Neural cell (in vitro differentiated cells): ENCODE measurements around a stretch of chr2.

- RAMPAGE, long total RNA, result no peak
Observed at GRCh38 chr2:20197893-20198489, 26.9 kb downstream of the SDC1 start.

GRCh38 chr2:20212150-20213510 lies 12.3 kb downstream of the SDC1 start:
- RAMPAGE, long total RNA, result no peak

DNA sequence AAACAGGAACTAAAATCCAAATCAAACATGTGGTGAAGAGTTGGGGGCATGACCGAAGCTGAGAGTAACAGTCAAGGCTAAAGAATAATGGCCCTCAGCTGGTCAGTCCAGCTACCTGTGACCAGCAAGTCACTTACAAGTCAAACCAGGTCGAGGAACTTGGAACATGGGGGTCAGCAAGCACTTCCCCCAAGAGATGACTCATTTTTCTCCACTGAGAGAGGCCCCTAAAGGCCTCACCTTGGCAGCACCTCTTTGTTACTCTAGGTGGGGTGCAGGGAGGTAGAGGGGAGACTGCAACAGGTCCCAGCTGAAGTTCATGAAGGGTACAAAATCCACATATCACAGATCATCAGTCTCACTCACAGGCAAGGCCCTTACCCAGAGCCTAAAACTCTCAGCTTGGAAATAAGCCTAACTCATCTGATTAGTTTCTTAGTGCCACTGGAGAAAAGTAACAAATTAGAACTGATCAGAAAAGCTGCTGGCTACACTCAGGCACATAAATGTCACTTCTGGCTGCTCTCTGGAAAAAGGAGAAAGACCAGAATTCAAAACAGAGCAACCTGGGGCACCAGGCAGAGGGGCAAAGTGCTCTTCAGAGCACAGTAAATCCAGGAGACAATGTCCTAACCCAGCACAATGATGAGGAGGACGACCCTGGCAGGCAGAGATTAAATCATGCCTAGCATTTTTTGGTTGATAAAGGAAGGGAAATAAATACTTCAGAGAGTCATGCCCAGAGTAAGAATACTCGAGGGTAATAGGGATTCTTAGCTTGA lies 3.9 kb downstream of the SDC1 start:
- RAMPAGE, long total RNA, result no peak

DNA sequence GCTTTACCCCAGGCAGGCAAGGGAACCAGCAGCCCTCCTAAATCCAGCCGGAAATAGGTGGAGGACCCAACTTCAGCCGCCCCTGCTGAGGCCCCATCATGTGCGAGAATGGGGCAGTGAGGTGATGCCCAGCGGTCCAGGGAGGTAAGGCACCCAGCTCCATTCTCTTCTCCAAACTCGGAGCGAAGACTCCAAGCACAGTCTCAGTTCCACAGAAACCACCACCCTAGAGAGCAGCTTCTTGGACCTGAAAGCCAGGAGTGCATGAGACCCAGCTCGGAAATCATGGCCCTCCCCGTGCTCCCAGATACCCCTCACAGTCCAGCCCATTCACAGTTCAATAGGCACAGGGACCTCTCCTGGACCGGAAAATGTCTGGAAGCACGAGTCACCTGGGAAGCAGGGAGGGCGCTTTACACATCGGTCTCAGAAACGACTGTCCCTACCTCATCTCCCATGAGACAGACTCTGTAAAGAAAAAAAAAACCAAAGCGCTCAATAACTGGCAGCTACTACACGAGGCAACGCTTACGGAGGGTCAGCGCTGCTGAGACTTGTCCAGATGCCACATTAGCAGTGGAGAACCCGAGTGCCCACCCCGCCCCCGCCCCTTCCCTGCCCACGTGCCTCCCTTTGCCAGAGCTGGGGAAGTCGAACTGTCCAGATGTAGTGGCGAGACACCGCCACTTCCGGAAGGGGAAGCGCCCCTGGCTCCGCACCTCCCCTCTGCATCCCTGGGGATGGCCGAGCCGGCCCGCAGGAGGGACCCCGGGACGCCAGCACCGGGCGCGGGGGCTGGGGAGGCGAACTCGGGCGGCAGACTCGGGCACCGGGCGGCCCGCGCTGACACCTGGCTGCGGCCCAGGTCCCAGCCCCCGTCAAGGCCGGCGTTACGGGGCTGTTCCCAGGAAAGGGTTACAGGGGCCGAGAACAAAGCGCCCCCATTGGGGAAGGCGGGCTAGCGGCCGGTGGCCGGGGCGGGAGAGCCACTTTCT lies 1.8 kb downstream of the SDC1 start:
- RAMPAGE, long total RNA, result no peak

GRCh38 chr2:20248680-20249347 lies 23.9 kb upstream of the SDC1 start:
- RAMPAGE, long total RNA, result no peak

DNA sequence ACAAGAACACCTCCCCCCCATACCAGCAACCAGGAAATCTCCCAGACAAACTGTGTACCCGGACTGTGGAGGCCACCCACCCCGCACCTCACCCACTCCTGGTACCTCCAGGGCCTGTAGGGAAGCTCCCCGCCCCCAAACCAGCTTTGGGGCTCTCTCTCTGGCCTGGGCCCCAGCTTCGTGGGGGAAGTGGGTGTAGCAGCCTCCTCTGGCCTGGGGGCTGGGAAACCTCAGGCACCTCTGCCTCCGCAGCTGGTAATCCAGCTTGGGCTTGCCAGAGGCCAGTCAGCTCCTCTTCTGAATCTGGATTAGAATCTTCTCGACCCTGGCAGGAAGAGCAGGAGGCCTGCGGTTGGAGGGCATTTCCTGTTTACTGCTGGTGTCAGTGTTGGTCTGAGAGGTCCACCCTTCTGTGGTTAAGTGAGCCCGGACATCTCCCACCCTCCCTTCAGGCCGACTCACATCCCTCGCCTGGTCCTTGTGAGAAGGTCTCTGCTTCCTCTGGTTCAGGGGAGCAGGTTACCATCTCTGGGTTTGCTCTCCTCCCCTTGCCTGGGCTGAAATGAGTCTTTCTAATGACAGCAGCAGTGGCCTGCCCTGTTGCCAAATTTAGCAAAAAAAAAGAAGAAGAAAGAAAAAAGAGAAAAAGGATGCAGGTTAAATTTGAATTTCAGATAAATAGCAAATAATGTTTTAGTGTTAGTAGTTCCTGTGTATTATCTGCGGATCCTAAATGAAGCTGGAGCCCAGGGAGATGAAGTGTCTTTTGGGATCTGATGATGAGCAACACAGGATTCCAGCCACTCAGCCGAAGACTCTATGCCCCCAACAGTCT lies 22.0 kb upstream of the RHOB start:
- RAMPAGE, long total RNA, result no peak

DNA sequence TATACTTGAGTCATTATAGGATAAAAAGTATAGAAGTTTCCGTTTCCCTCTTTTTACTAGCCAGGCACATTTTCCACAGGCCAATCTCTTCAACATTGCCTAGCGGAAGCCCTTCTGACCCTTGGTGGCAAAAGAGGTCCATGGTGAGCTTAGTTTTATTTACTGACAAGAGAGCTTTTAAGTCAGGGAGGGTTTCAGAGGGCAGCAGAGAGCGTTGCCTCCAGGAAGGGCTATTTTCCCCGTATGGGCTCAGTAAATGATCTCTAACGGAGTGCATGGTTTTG lies 15.1 kb upstream of the RHOB start:
- RAMPAGE, long total RNA, result no peak

DNA sequence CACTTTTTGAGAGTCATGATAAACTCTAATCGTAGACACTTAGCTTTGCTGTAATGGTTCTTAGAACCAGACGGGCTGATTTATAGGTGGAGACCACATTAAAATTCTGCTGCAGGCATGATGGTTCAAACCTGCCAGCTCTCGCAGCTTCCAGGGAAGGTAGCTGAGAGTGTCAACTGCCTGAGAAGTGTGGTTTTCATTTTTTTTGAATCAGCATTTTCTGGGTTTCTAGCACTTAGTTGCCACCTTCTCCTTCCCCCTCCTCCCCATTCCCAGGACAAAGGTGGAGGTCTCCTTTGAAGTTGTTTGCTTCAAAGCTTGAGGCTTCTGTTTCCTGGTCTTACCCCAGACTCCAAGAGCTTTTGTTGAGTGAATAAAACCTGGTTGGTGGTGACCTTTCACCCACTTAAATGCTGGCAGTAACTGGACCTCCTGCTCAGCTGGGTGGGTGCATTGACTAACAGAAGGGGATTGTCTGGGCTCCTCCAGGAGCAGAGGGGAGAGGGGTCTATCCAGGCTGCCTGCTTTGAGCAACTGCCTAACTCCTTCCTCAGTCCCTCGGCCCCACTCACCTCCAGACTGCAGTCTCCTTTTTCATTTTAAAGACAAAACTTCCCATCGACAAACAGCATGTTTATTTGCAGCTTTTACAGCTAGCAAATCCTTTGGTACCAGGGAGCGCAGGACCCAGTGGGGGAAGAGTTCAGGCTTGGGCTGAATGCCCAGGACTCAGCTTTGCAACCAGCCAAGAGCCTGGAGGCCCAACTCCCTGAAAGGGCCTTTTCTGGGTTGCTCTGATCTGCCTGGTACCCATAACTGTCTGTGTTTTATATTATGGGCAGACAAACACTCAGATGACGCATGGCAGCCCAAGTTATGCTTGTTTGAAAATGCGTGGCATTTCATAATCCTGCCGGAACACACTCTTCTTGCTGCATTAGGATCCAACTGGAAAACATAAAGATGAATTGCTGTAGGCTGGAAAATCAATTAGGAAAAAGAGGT lies 3.6 kb downstream of the RHOB start:
- RAMPAGE, long total RNA, result no peak

DNA sequence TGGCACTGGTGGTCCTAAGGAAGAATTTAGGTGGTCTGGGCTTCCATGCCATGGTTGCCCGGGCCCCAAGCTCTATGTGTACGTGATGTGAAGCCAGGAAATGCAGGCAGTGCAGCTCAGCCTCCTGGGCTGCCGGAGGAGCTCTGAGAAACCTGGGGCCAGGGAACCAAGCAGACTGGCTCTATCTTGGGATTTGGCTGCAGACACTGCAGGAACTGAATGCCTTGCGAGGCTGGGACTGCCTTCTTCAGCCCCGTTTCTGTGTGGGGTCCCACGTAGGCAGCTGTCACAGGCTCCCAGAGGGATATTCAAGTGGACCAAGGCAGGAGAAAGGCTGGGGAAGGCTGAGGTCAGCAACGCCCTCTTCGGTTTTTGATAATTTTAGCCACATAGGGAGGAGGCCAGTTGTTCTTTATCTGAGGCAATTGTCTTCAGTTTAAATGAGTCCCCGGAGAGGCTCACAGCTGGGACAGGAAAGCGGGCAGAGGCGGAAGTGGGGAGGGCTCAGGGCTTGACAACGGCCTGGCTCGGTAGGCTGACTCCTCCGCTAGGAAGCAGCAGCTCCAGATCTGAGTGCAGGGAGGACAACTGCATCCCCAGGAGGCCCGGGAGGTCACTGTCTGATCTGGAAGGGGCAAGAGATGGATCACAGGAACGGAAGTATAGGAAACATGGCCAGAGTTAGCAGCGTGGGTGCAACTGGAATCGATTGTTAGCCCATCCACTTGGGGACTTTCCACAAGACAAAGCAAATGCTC lies 77.8 kb downstream of the RHOB start:
- RAMPAGE, long total RNA, result no peak

DNA sequence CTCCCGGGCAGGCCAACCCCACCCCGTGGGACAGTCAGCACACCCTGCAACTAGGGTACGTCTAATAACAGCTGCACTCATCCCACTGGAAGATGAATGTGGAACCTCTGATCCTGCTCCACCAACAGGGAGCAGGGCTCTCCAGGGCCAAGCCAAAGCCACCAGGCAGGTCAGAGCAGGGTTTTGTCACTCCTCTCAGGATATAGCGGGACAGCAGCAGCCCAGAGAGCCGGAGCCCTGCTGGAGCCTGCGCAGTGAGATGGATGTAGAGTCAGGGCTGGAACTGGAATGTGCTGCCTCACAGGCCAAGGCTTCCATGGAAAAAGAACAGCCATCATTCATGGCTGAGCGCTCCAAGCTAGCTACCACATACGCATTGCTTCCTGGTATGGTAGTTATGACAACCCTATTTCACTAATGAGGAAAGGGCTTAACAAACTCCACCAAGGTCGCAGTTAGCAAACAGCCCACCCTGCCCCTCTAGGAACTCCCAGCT lies 85.3 kb downstream of the HS1BP3 start:
- RAMPAGE, long total RNA, result no peak

GRCh38 chr2:20592976-20594006 lies 57.6 kb downstream of the HS1BP3 start:
- RAMPAGE, long total RNA, result no peak

DNA sequence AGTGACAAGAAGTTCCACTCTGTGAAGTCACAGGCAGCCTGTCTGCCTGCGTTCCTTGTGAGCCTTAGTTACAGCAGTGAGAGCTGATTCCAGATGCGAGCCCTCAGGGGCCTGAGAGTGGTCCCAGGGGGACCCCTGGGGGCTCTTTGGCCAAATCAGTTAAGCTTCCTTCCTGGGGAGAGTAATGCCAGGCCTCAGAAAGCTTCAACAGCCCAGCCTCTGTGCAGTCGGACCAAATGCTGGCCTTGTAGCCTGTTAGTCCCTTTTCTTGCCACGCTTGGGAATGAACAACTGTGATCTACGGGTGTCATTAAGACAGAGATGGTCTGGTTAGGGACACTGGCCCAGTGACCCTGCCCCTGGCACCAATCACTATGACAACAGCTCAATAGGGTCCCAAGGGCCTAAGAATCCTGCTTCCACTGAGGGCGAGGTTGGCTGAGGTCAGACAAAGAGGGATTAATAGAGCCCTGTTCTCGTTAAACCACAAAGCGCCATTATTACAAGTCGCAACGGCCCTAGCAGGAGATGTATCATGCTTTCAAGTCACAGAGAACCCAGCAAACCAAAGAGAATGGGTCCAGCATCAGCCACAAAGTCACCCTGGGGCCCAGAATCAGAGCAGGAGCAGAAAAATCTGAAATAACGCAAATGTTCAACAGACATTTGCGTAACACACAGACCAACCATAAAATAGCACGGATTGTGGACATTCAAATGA lies 50.9 kb downstream of the HS1BP3 start:
- RAMPAGE, long total RNA, result no peak

DNA sequence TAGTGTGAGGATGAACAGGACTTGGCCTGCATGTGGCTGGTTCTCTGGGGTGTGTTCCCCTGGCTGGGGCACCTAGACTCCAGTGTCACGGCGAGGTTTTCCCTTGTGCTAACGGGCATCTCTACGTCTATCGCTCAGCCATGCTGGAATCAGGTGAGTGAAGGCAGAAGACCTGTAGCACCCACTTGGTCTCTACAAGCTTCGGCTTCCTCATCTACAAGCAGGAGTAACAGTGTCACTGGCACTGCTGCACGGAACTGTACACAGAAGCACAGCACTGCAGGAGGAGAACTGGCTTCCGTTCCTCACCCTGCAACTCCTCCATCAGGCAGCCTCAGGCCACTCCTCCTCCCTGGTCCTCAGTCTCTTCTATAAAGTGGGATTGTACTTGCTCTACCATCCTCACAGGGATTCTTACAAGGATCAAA lies 30.6 kb downstream of the HS1BP3 start:
- RAMPAGE, long total RNA, result no peak

- RAMPAGE, long total RNA, result no peak
Observed at GRCh38 chr2:20689537-20690366, 22.8 kb downstream of the GDF7 start.

DNA sequence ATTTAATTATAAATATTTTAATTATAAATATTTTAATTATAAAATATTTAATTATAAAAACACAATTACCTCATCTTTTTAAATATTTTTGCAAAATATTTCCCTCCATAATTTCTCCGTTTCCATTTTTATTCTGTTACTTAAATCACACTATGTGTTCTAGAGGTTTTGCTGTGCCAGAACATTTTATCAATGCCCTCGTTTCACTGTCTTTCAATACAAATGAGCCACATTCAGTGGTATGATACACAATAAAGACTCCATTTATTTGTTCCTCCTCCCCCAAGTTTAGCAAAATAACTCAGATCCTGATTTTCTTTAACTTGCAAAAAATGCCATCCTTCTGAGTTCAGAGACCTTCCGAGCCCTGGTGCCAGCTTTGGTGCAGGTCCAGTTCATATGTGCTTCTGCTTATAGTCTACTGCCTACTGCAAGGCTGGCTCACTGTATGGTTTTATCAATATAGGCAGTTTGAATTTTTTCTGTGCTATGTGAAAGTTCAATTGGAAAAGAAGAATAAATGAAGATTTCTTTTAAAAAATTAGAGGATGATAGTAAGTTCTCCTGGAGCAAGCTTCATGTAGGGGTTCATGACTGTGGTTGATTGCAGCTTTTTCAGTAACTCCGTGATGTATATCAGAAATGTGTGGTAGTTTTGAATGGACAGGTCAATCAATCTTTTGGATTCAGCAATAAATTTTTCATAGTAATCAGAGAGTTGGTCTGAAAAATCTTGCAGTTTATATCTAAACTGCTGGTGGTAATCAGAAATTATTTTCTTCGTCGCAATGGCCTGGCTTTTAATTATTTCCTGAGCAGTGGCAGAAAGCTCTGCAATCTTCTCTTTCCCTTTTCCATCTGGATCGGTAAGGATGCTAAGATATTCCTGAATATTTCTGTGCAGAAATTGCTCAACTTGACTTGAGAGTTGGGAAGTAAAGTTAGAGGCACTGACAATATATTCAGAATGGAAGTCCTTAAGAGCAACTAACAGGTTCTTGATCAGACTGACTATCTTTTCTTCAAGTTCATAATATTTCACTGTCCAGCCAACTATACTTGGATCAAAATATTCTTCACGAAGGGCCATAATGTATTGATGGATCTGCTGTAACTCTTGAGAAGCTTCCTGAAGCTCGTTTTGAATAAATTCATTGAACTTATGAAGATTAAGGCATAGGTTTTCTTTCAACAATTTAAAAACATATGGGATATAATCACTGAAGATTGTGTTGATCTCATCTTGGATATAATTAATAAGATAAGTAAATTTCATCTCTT lies 42.2 kb downstream of the APOB start:
- RAMPAGE, long total RNA, result no peak

- RAMPAGE, long total RNA, result no peak
Observed at GRCh38 chr2:21041887-21042747, 1.8 kb downstream of the APOB start.

- RAMPAGE, long total RNA, result no peak
Observed at GRCh38 chr2:21066931-21067503, 23.1 kb upstream of the APOB start.

DNA sequence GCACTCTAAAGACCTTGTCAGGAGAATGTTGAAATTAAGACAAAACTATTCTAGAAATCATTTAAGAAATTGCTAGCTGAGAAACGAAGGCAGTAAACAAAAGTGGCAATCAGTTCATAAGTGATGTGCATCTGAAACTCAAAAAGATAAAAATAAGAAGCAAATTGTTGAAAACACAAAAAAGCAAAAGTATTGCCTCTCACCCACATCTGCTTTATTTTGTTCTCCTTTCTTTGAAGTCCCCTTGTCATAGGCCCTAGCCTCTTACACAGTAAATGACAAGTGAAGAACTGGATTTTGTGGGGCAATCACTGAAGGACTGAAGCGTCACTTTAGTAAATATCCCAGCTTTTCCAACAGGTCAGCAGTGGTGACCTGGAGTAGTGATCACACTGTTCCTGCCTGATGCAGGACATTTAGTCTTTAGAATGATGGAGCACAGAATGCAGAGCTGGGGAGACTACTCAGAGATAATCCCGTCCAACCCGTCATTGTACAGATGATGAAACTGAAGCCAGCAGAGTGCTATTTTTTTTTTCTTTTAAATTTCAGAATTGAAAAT lies 28.1 kb upstream of the TDRD15 start:
- RAMPAGE, long total RNA, result no peak

- RAMPAGE, long total RNA, result no peak
Observed at GRCh38 chr2:21270204-21271032, 146.7 kb downstream of the TDRD15 start.

- RAMPAGE, long total RNA, result no peak
Observed at GRCh38 chr2:22025269-22025760, 901.5 kb downstream of the TDRD15 start.